Measurements from ENCODE around the genes CDH3 and CDH1.

- RRBS, result no CpG with 5 or more reads among the region's 4 CpGs
Observed at GRCh38 chr16:68640861-68641344, 4.2 kb upstream of the CDH3 start.

- RRBS, result 2% methylated on average over 28 of the region's 49 CpGs
Observed at GRCh38 chr16:68645221-68645788, at the start of gene CDH3. Gene CDH3, plus strand, starts transcription at chr16:68645310.

DNA sequence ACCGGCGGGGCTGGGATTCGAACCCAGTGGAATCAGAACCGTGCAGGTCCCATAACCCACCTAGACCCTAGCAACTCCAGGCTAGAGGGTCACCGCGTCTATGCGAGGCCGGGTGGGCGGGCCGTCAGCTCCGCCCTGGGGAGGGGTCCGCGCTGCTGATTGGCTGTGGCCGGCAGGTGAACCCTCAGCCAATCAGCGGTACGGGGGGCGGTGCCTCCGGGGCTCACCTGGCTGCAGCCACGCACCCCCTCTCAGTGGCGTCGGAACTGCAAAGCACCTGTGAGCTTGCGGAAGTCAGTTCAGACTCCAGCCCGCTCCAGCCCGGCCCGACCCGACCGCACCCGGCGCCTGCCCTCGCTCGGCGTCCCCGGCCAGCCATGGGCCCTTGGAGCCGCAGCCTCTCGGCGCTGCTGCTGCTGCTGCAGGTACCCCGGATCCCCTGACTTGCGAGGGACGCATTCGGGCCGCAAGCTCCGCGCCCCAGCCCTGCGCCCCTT, at the start of gene CDH1:
Gene CDH1, plus strand, starts transcription at position 254 of the 497 bp plus-strand sequence.
- RRBS, result 1% methylated on average over 26 of the region's 44 CpGs

DNA sequence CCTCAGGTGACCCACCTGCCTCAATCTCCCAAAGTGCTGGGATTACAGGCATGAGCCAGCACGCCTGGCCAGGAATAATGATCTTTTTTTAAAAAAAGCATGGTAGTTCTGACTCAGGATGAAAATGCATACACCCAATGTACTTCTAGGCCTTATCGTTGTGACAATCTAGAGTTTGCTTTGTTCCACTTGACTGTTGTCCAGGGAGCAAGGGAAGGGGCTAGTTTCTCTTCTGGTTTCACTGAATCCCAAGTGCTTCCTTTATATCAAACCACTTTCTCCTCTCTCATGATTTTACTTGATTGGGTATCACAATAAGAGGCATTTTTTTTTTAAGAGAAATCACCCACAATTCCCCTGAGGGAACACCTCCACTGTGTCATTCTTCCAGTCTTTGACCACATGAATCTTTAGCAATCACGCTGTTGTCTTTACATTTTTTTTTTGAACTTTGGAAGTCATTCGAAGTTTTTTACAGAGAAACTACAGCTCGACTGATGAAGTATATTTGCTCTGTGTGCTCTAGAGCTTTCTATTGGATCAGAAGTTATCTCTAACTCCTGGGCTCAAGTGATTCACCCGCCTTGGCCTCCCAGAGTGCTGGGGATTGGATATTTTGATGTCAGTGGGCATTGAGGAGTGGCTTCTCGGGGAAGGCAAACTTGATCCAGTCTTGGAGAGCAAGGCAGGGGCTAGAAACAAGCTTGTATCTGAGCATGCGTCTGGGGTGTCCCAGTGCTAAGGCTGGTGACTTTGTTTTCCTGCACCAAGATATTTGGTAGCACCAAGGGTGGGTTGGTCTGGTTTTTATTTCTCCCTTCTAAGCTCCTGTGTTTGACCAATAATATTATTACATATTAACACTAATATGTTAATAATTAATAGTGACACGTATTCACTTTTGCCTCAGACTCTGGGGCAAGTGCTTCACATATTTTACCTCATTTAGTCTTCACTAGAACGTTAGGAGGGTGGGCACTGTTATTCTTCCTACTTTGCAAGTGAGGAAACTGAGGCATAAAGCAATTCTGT, 3.1 kb downstream of the CDH1 start:
- RRBS, result no CpG with 5 or more reads among the region's 10 CpGs

- RRBS, result no CpG with 5 or more reads among the region's 9 CpGs
Observed at GRCh38 chr16:68892138-68892622, 48.8 kb downstream of the TANGO6 start.

DNA sequence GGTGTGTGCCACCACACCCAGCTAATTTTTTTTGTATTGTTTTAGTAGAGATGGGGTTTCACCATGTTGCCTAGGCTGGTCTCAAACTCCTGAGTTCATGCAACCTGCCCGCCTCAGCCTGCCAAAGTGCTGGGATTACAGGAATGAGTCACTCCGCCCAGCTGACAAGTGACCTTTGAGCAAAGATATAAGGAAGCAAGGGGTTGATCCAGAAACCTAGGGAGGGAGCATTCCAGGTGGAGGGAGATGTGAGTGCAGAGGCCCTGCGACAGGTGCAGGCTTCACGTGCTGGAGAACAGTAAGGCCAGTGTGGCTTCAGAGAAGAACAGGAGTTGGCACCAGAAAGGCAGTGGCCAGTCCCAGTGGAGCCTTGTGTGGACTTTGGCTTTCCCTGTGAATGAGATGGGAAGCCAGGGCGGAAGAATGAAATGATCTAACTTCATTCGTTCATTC, 73.6 kb upstream of the HAS3 start:
- RRBS, result no CpG with 5 or more reads among the region's 6 CpGs

GRCh38 chr16:69073106-69073935, 32.1 kb upstream of the HAS3 start:
- RRBS, result no CpG with 5 or more reads among the region's 17 CpGs

- RRBS, result no CpG with 5 or more reads among the region's 34 CpGs
Observed at GRCh38 chr16:69315488-69316398, 4.6 kb downstream of the VPS4A start.

DNA sequence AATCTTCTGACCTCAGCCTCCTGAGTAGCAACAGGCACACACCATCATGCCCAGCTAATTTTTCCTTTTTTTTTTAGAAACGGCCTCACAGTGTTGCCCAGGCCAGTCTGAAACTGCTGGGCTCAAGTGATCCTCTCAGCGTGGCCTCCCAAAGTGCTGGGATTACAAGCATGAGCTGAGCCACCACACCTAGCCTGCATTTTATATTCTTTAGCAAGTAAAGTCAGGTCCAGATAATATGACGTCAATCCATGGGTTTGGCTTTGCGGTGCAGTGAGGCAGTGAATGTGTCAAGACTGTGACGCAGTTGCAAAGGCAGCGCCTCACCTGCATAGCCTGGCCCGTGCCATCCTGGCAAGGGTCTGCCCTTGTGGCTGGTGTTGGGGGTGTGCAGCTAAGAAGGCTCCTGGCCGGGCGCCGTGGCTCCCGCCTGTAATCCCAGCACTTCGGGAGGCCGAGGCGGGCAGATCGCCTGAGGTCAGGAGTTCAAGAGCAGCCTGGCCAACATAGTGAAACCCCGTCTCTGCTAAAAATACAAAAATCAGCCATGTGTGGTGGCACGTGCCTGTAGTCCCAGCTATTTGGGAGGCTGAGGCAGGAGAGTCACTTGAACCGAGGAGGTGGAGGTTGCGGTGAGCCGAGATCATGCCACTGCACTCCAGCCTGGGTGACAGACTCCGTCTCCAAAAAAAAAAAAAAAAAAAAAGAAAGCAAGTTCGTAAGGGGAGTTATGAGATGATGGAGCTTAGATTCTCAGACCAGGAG, 6.9 kb downstream of the PDF start:
- RRBS, result no CpG with 5 or more reads among the region's 22 CpGs

- RRBS, result under 1% methylated on average over 6 of the region's 25 CpGs
Observed at GRCh38 chr16:69339945-69340388, 395 bp downstream of the NIP7 start.

- RRBS, result no CpG with 5 or more reads among the region's 10 CpGs
Observed at GRCh38 chr16:69403973-69405000, 18.5 kb upstream of the TERF2 start.

GRCh38 chr16:69521624-69522173, 44.1 kb upstream of the NFAT5 start:
- RRBS, result no CpG with 5 or more reads among the region's 6 CpGs

- RRBS, result no CpG with 5 or more reads among the region's 7 CpGs
Observed at GRCh38 chr16:69763005-69763528, 935 bp downstream of the WWP2 start.

- RRBS, result no CpG with 5 or more reads among the region's 8 CpGs
Observed at GRCh38 chr16:69798549-69798886, 36.4 kb downstream of the WWP2 start.

- RRBS, result no CpG with 5 or more reads among the region's 18 CpGs
Observed at GRCh38 chr16:69927192-69927908, 23.8 kb upstream of the CLEC18A start.

DNA sequence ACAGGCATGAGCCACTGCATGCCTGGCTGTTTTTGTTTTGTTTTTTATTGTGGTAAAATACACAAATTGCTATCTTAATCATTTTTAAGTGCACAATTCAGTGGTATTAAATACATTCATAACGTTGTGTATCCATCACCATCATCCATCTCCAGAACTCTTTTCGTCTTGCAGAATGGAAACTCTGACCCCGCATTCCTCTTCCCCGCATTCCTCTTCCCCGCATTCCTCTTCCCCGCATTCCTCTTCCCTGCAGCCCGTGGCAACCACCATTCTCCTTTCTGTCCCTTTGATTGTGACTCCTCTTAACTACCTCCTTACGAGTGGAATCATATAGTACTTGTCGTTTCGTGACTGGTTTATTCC, 7.9 kb upstream of the CLEC18A start:
- RRBS, result no CpG with 5 or more reads among the region's 10 CpGs

DNA sequence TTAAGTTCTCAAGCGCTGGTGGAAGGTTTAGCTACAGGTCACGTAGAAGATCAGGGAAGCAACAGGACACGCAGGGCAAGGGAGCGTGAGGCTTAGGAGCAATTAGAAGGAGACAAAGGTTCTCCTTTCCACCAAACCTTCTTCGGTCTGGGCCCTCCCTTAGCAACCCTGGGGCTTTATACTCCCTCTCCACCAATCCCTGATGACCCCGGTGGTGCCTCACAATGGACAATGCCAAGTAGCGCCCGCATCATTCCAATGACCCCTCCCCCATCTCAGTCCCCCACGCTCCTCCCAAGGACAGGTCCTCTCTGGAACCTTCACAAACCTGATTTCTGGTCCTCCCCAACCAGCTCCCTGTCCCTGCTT, 39.1 kb downstream of the CLEC18A start:
- RRBS, result no CpG with 5 or more reads among the region's 9 CpGs

DNA sequence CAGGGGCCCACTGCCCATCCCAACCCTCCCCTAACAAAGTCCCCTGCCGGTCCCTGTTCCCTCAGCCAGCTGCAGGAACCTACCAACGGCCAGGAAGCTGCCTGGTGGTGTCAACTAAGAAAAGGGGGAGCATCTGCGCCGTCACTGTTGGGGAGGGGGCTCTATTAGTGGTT, 33.4 kb downstream of the DDX19A start:
- RRBS, result no CpG with 5 or more reads among the region's 4 CpGs

DNA sequence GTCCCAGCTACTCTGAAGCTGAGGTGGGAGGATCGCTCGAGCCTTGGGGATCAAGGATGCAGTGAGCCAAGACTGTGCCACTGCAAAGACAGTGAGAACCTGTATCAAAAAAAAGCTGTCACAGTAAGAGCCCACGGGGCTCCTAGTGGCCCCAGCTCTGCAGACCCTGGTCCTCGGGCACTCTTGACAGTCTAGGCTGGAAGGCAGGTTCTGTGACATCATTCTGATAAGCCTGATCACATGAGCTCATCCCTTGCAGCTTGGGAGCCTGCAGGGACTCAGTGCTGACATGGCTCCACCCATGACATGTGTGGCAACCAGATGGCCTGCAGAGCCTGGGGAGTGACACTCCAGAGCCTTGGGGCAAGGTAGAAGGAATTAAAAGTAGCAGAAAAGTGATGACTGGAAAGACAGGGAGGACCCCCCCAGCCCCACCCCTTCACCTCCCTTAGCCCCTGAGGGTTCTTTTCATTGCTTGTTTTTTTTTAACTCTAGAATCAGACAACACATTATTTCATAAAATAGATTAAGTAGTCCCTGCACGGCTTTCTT, 42.3 kb downstream of the ST3GAL2 start:
- RRBS, result no CpG with 5 or more reads among the region's 5 CpGs